Gastrocnemius medialis (tissue), 3 donors: ENCODE measurements around a stretch of chr6.

DNA sequence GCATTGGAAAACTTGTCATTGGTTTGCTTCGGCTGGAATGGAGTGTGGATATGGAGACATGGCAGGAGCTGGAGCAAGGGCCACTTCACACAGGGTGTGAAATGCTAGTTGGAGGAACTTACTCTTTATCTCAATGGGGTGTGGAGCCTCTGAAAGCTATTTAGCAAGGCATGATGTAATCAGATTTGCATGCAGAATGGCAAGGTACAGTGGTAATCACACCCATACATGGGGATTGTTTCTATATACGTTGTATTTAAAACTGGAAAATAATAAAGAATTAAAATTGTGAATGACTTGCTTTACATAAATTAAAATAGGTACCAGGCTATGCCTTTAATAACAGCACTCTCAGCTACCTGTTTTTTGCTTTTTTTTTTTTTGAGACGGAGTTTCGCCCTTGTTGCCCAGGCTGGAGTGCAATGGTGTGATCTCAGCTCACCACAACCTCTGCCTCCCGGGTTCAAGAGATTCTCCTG lies 31.3 kb upstream of the PAQR8 start:
- PRO-cap = no peak
- RAMPAGE, long total RNA, 3 experiments = no peak in any of the 3 experiments

GRCh38 chr6:52352388-52353212 lies 9.4 kb upstream of the PAQR8 start:
- PRO-cap = no peak
- RAMPAGE, long total RNA, 3 experiments = no peak in any of the 3 experiments

DNA sequence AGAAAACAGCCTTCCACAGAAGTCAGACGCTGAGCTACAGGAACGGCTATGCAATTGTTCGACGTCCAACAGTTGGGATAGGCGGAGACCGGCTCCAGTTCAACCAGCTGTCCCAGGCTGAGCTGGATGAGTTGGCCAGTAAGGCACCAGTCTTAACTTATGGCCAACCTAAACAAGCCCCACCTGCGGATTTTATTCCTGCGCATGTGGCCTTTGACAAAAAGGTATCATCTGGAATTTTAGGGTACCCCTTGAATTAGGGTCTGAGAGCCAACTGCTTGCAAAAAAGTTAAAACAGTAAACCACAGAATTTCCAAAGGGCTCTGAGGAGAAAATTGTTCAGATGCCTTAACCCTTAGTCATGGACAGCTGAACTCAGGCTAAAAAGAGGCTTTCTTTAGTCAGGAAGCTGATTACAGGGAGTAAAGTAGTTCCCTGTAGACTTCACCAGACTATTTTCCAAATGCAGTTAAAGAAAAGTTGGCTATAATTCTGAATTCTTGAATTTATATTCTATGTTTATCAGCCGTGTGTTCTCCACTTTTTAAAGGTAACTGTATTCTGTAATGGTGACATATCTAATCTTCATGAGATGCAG lies 3.9 kb downstream of the EFHC1 start:
- PRO-cap = no peak
- RAMPAGE, long total RNA, 3 experiments = no peak in any of the 3 experiments

- PRO-cap = no peak
- RAMPAGE, long total RNA, 3 experiments = no peak in any of the 3 experiments
Measured at GRCh38 chr6:52497399-52498353, 77.5 kb downstream of the EFHC1 start.

DNA sequence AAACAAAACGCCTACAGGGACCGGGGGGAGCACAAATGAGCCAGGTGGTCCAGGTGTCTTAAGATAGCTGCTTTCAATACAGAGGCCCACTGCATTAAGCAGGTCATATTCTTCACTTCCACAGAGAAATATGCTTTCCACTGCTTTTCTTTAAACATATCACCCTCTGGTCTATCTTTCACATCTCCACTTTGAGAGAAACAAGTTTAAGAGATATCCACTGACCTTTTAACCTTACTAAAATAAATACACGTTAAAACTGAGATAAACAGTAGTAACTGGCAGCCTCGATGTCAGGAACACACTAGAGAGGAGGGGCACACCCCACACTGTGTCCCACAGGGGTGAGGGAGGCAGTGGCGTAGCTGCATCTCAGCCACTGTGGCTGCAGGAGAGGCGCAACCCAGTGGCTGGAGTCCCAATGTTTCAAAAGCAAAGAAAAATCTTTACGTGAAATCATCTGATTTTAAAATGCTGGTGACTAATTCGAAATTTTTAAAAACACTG lies 54.9 kb downstream of the TRAM2 start:
- PRO-cap = no peak
- RAMPAGE, long total RNA, 3 experiments = no peak in any of the 3 experiments

- PRO-cap = no peak
- RAMPAGE, long total RNA, 3 experiments = no peak in any of the 3 experiments
Measured at GRCh38 chr6:52594816-52596115, 18.4 kb upstream of the TRAM2 start.

DNA sequence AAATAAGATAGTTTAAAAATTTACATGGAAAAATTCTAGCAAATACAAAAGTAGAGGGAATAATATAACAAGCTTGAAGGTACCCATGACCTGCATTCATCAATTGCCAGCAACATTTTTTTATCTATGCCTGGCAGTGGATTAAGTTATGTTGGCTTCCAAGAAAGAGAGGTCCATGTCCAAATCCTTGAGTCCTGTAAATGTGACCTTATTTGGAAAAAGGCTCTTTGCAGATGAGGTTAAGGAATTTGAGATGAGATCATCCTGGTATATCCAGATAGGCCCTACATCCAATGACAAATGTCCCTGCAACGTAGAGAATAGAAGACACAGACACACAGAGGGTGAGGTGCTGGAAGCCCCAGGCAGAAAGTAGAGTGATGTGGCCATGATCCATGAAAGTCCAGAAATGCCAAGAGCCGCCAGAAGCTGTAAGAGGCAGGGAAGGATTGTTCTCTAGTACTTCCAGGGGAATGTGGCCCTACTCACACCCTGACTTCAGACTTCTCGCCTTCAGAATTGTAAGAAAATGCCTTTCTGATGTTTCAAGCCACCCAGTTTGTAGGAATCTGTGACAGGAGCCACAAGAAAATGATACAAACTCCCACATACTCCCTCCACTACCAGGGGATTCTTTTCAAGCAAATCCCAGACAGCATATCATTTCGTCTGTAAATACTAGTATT lies 16.0 kb downstream of the GSTA2 start:
- PRO-cap = no peak
- RAMPAGE, long total RNA, 3 experiments = no peak in any of the 3 experiments

GRCh38 chr6:52815167-52815930 lies 11.7 kb upstream of the GSTA1 start:
- PRO-cap = no peak
- RAMPAGE, long total RNA, 3 experiments = no peak in any of the 3 experiments

DNA sequence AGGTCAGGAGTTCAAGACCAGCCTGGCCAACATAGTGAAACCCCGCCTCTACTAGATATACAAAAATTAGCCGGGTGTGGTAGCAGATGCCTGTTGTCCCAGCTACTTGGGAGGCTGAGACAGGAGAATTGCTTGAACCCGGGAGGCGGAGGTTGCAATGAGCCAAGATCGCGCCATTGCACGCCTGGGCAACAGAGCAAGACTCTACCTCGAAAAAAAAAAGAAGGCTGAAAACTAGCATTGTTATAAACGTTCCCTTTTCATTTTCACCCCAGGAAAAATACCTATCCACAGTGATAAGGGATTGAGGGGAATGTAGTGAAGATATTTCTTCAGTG lies 9.3 kb downstream of the GSTA4 start:
- PRO-cap = no peak
- RAMPAGE, long total RNA, 3 experiments = no peak in any of the 3 experiments

- PRO-cap = no peak
- RAMPAGE, long total RNA, 3 experiments = no peak in any of the 3 experiments
Measured at GRCh38 chr6:52993908-52994415, 1.1 kb downstream of the GSTA4 start.

- PRO-cap = no peak
- RAMPAGE, long total RNA, 3 experiments = no peak in any of the 3 experiments
Measured at GRCh38 chr6:53199117-53199597, 50.5 kb upstream of the GCM1 start.

DNA sequence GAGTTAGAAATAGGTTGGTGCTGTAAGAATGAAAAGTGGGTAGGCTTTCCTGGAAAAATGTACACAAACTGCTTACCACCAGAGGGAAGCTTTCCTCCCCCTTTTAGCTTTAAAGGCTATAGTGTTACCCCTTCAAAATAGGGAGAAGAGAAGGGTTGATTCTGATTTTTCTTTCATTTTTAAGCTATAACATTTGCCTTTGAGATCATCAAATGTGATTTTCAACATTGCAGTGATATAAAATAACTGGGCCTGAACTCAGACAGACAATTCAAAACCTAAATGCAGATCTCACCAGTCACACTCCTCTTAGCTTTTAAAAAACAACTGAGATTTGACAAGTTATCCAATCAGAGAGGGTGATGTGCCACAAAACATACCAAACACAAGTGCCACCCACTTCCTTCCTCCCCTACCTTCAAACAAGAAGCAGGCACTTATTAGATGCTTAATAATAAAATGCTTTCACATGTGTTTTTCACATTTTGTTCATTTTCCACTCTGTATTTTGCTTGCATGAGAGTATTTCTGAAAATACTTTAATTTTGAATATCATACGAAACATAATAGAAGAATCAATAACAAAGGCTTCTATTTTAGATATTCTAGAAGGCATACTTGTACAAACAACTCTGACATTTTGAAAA lies 57.7 kb downstream of the ELOVL5 start:
- PRO-cap = no peak
- RAMPAGE, long total RNA, 3 experiments = no peak in any of the 3 experiments

GRCh38 chr6:53326411-53327453 lies 22.0 kb downstream of the ELOVL5 start:
- PRO-cap = no peak
- RAMPAGE, long total RNA, 3 experiments = no peak in any of the 3 experiments

GRCh38 chr6:53432263-53433217 lies 83.8 kb upstream of the ELOVL5 start:
- PRO-cap = no peak
- RAMPAGE, long total RNA, 3 experiments = no peak in any of the 3 experiments

DNA sequence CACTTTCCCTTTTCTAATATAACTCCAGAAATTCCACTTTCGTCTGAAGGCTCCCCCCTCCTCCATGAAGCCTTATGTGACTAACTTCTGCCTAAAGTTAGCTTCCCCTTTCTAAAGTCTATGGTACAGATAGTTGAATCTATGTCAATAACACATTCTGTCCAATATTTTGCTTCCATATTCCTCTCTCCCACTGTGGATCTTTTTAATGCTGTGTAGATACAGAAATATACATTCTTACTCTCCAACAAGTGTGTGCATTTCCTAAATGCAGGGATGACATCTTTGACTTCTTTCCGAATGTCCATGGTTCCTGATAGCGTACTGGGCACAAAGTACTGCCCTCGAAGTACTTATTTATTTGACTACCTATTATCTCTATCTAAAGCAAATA lies 84.7 kb upstream of the ELOVL5 start:
- PRO-cap = no peak
- RAMPAGE, long total RNA, 3 experiments = no peak in any of the 3 experiments

- PRO-cap = no peak
- RAMPAGE, long total RNA, 3 experiments = no peak in any of the 3 experiments
Measured at GRCh38 chr6:53514542-53515753, 30.0 kb downstream of the GCLC start.

- PRO-cap = no peak
- RAMPAGE, long total RNA, 3 experiments = no peak in any of the 3 experiments
Measured at GRCh38 chr6:53618893-53619330, 46.6 kb downstream of the KLHL31 start.

GRCh38 chr6:53691524-53691877 lies 25.9 kb upstream of the KLHL31 start:
- PRO-cap = no peak
- RAMPAGE, long total RNA, 3 experiments = no peak in any of the 3 experiments

DNA sequence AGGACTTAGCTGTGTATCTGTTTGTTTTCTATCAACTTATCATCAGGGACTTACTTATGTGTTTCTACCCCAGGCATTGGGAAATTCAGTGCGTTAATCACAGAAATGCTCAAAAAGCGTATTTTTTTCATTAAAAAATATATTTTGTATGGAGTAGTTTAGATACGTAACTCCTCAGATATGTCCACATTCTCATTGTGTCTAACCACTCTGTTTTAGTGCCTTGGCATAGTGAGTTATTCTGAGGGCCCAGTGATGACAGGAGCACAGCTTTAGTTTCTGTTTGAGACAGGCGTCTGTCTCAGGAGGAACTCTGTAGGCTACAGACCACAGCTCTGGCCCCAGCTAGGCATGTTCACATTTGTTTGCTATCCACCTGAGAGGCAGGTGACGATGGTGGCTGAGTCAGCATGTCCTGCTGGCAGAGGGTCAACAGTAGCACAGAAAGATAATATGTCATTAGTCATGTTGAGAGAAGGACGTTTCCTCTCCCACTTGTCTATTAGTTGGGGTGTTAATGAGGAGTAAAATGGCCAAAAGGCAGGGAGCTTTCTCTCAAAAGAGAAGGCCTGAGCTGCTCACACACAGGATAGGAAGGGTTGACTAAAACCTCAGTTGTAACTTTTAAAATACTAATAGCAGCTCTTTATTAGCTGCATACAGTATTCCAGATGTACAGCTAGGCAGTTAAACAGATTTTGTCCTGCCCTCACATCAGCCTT lies 16.3 kb downstream of the LRRC1 start:
- PRO-cap = no peak
- RAMPAGE, long total RNA, 3 experiments = no peak in any of the 3 experiments

DNA sequence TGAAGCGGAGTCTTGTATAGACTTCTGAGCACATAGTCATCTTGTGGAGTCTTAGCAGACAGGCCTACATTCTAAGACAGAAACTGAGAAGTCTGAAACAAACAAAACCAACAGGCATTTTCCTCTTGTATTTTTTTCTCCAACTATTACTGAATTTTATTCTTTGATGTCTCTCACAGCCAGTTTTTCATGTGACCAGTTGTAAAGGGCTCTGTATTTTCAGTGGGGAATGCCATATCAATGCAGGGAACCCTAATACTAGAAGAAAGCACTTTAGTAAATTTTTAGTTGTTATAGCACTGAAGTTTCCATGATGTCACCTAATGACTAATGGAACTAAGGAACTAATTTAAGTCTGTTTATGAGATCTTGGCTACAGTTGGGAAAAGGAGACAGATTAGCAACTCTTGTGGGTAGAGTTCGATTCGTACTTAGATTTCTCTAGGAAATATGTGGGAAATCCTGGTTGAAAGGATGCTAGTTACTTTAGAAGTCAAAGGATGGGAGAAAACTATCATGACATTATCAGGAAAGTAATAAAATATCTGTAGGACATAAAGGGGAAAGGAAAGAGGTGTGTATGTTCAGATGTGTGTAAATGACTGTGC lies 103.2 kb downstream of the LRRC1 start:
- PRO-cap = no peak
- RAMPAGE, long total RNA, 3 experiments = no peak in any of the 3 experiments